Transverse colon (tissue), 4 donors: ENCODE data around the gene CAPS2.

GRCh38 chr12:70241479-70242144 lies 1.6 kb upstream of the CNOT2 start:
- PRO-cap = unidirectional peak, plus-strand start at chr12:70241964
- RAMPAGE, long total RNA, 4 experiments = no peak in any of the 4 experiments

DNA sequence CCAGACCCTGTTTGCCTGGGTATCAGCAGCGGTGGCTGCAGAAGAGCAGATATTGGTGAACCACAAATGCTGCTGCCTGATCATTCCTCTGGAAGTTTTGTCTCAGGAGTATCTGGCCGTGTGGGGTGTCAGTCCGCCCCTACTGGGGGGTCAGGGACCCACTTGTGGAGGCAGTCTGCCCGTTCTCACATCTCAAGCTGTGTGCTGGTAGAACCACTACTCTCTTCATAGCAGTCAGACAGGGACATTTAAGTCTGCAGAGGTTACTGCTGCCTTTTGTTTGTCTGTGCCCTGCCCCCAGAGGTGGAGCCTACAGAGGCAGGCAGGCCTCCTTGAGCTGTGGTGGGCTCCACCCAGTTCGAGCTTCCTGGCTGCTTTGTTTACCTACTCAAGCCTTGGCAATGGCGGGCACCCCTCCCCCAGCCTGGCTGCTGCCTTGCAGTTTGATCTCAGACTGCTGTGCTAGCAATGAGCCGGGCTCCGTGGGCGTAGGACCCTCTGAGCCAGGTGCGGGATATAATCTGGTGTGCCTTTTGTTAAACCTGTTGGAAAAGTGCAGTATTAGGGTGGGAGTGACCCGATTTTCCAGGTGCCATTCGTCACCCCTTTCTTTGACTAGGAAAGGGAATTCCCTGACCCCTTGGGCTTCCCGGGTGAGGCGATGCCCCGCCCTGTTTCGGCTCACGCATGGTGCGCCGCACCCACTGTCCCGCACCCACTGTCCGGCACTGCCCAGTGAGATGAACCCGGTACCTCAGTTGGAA lies 61.4 kb downstream of the CNOT2 start:
- PRO-cap = no peak
- RAMPAGE, long total RNA, 4 experiments = no peak in any of the 4 experiments

DNA sequence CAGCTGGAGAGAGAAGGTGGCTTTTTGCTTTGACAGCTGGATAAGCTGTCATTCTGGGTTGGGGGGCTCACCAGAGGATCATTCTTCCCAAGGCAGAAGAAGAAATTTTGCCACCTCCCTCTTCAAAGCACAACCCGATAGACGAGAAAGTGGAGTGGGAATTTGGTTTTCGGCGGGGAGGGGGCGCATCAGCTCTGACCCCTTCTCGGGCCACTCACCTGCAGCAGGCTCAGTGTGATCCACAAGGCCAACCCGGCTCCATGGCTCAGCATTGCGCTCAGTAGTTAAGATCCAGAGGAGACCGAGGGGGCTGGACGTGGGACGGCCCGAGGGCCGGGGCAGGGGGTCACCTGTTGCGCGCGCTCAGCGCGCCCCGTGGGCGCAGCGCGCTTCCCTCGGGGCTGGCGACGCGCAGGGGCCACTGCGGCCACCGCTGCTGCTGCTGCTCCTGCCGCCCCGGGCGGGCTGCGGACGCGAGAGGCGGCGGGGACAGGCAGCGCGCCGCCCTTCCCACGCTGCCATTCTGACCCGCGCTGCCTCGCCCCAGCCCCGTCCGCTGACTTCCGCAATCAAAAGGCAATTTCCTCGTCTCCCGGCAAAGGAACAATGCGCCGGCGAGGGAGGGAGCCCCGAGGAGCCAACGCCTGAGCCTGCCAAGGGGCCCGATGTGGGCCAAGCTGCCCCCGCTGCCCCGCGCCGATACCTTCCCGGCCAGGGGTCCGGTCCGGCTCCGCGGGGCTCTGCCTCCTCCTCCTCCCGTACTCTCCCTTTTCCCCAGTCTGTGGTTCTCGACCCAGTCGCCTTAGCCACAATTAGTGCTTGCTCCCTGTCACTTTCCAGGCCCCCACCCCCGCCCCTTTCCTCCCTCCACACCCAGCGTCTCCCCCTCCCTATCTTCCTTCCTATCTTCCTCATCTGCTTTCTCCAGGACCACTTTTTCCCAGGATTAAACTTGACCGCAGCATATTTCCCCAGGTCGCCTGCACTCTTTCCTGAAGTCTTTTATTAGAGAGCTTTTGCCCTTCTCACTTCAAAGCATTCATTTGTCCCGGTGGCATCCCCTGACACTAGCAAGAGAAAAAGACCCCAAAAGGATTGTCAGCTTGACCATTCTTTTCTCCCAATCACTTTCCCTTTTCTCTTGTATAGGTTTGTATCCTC lies 27.3 kb downstream of the PTPRB start:
- PRO-cap = bidirectional peak, plus-strand start at position 606 of the sequence, minus-strand start at position 482 of the sequence; unidirectional peak, minus-strand start at position 781 of the sequence
- RAMPAGE, long total RNA, 4 experiments = start-site peak on the minus strand in 1 of 4 experiments, centred at position 390 of the sequence, 6 reads per replicate

GRCh38 chr12:70754105-70755031 lies 117.1 kb upstream of the PTPRB start:
- PRO-cap = unidirectional peak, minus-strand start at chr12:70754450; unidirectional peak, minus-strand start at chr12:70754552
- RAMPAGE, long total RNA, 4 experiments = start-site peak on the minus strand in 3 of 4 experiments, at chr12:70754426-70754622 at its widest, 24 to 514 reads per replicate

GRCh38 chr12:71141265-71141603 lies 16.6 kb downstream of the TSPAN8 start:
- PRO-cap = no peak
- RAMPAGE, long total RNA, 4 experiments = no peak in any of the 4 experiments

GRCh38 chr12:71141604-71141888 lies 16.3 kb downstream of the TSPAN8 start:
- PRO-cap = no peak
- RAMPAGE, long total RNA, 4 experiments = no peak in any of the 4 experiments

GRCh38 chr12:71161474-71161887 lies 3.7 kb upstream of the TSPAN8 start:
- PRO-cap = unidirectional peak, plus-strand start at chr12:71161832
- RAMPAGE, long total RNA, 4 experiments = no peak in any of the 4 experiments

- PRO-cap = no peak
- RAMPAGE, long total RNA, 4 experiments = no peak in any of the 4 experiments
These were observed 62.8 kb upstream of the LGR5 start for GRCh38 chr12:71376617-71377393.

- PRO-cap = no peak
- RAMPAGE, long total RNA, 4 experiments = no peak in any of the 4 experiments
These were observed 53.9 kb downstream of the ZFC3H1 start for GRCh38 chr12:71609791-71610201.

DNA sequence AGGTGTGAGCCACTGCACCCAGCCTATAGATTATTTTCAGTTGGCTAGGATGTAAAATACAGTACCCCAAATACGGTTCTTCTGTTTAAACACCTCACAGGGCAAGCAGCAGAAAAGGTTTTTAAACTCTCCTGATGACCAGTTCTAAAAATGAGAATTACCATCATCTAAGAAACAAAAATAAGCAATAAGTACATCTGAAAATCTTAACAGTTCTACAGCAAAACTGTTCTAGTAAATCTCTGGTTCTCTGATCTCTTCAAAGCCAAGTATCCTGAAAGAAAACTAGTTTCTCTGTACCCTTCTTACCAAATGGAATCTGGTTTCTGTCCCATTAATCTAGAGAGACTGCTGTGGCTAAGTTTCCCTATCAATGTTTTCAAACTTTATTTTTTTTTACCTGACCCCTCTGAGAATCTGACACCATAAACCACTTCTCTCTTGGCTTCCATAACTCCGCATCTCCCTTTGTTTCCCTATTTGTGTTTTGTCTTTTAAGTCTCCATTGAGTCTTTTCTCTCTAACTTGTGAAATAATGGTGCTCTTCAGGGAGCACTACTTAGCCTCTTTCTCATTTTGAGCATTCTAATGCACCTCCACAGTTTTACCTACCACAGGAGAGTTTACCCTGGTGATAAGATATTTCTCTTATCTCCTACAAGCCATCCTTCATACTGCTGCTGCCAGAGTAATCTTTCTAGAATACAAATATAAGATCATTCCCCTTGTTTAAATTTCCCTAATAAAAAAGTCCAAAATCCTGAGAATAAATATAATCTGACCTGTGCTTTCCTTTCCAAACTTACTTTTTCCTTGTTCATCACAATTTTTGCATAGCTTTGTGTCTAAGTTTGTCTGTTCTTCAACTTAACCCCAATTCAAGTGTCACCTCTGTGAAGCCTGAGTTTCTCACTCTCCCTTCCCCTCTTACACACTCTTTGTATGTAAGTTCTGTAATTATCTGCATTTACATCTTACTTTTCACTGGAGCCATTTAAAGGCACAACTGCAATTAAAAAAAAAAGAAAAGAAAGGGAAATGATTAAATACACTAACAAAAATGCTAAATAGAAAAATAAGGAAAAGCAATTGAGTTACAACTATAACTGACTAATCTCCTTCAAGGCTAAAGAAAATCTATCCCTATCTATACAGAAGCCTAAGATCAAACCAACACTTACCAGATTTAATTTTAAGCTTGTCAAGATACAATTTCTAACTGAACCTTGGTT lies 4.7 kb downstream of the ZFC3H1 start:
- PRO-cap = no peak
- RAMPAGE, long total RNA, 4 experiments = start-site peak on the minus strand in 2 of 4 experiments, centred at positions 736 to 813 of the sequence, 11 to 34 reads per replicate

GRCh38 chr12:71756133-71756961 lies 1.7 kb downstream of the RAB21 start:
- PRO-cap = no peak
- RAMPAGE, long total RNA, 4 experiments = no peak in any of the 4 experiments

DNA sequence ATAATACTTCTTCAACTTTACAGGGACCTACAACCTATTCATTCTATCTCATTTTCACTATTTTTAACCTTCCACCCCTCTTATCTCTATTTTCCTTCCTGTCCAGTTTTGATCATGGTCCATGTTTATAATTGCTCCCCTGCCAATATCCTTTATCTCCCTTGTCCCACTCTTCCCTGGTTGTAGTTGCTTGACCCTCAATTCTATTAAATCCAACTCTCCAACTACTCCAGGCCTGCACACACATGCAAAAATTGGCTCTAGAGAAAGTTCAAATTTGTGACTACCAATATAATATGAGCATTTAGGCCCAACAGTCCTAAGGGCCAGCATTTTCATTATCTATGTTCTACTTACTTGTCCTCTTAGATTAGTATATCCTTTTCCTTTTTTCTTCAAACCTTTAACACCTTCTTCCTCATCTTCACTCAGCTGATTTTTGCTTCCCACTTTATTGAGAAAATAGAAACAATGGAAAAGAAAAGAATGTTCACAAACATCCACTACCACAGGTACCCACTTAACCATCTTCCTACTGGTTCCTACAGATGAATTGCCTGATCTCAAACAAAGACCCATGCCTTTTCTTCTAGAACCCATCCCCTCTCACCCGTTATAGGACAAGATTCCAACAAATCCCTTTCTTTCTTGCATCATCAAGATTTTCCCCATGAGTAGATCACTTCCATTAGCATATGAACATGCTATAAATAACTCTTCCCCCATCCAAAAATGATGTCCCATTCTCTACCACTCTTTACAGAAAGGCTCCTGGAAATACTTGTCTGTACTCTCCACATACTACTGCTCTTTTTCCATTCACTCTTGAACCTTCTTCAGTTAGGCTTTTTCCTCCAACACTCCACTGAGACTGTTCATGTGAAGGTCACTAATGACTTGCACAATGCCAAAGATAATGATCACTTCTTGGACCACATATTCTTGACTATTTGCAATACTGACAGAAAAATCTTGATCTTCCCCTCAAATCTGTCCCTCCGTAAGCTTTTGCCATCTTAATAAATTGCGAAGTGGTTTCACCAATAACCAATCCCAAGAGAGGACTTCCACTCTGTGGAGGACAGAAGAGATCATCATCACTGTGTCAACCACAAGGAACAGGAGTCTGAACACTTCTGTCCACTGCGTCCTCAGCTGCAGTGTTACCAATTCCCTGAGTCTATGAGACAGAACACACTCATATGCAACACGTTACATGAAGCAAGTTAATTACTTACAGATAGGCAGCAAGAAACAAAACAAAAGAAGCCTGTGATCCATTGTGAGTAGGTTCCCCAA lies 17.6 kb upstream of the TRHDE start:
- PRO-cap = no peak
- RAMPAGE, long total RNA, 4 experiments = no peak in any of the 4 experiments

DNA sequence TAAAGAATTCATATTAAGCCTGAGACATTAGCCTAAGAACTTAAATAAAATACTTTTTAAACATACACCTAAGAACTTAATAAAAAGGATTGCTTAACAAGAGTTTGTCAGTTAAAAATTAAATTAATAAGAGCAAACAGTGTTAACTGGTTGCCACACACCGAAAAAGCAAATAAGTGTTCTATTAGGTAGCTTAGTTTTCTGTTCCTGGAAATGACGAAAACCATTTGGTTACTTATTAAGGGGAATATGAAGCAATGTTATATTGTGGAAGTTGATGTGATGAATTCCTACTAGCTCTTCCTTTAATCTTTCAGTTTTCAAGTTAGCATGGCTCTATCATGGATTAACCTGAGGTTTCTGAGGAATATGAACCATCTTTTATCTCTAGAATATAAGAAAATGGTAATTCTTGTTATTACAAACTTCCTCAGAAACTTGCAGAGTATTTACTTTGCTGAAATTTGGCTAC lies 245.9 kb downstream of the KCNC2 start:
- PRO-cap = no peak
- RAMPAGE, long total RNA, 4 experiments = no peak in any of the 4 experiments

GRCh38 chr12:75329885-75330523 lies at the start of gene CAPS2:
CAPS2 (minus strand) TSS chr12:75330324.
- PRO-cap = no peak
- RAMPAGE, long total RNA, 4 experiments = start-site peak on the minus strand in 1 of 4 experiments, at chr12:75330313-75330345 at its widest, 11 reads per replicate

DNA sequence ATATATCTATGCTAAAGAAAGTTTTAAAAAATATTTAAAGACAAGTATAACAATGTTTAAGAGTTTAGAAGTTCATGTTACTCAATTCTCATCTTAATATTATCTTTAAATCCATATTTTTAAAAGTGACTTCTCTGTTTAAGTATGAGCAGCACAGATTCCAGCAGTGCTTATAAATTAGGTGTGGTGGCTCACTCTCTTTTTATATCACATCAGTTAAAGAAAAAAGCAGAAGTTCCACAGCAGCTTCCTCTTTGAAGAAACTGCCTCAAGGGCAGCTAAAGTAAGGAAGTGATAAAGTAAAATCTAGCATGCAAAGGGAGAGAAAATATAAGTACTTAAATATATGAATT lies 8.4 kb upstream of the GLIPR1 start:
- PRO-cap = no peak
- RAMPAGE, long total RNA, 4 experiments = no peak in any of the 4 experiments

GRCh38 chr12:75779642-75780000 lies 268.2 kb upstream of the KRR1 start:
- PRO-cap = no peak
- RAMPAGE, long total RNA, 4 experiments = no peak in any of the 4 experiments

DNA sequence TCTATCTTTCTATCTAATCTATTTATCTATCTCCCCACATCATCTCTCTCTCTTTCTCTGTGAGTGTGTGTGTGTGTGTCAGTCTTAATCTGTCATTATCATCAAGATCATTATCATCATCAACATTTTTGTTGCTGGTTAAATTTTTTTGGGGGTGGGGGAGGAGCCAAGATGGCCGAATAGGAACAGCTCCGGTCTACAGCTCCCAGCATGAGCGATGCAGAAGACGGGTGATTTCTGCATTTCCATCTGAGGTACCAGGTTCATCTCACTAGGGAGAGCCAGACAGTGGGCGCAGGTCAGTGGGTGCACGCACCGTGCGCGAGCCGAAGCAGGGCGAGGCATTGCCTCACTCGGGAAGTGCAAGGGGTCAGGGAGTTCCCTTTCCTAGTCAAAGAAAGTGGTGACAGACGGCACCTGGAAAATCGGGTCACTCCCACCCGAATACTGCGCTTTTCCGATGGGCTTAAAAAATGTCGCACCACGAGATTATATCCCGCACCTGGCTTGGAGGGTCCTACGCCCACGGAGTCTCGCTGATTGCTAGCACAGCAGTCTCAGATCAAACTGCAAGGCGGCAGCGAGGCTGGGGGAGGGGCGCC lies 28.6 kb downstream of the BBS10 start:
- PRO-cap = no peak
- RAMPAGE, long total RNA, 4 experiments = no peak in any of the 4 experiments

- PRO-cap = no peak
- RAMPAGE, long total RNA, 4 experiments = start-site peak on the minus strand in 1 of 4 experiments, at chr12:76542423-76542446 at its widest, 5 reads per replicate
These were observed 17.2 kb downstream of the OSBPL8 start for GRCh38 chr12:76542326-76542764.

GRCh38 chr12:76877431-76877733 lies 1.4 kb downstream of the CSRP2 start:
- PRO-cap = no peak
- RAMPAGE, long total RNA, 4 experiments = no peak in any of the 4 experiments

DNA sequence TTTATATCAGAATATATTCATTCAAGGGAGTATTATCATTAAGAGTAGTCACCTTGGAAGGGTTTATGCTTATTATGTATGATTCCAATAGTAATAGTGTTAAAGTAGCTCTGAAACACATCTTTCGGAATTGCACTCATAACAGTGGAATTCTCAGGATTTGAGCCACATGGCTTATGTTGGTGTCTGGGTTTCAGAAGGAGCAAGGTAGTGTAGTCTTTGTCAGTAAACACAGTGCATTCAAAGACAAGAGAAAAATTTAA lies 207.1 kb upstream of the E2F7 start:
- PRO-cap = no peak
- RAMPAGE, long total RNA, 4 experiments = no peak in any of the 4 experiments